ENCODE measurements around a stretch of chr14.

GRCh38 chr14:68659008-68659625 lies 133.8 kb downstream of the ZFP36L1 start:
- PRO-cap, result no peak

- PRO-cap, result no peak
Measured at GRCh38 chr14:68780494-68781658, 12.0 kb downstream of the ZFP36L1 start.

DNA sequence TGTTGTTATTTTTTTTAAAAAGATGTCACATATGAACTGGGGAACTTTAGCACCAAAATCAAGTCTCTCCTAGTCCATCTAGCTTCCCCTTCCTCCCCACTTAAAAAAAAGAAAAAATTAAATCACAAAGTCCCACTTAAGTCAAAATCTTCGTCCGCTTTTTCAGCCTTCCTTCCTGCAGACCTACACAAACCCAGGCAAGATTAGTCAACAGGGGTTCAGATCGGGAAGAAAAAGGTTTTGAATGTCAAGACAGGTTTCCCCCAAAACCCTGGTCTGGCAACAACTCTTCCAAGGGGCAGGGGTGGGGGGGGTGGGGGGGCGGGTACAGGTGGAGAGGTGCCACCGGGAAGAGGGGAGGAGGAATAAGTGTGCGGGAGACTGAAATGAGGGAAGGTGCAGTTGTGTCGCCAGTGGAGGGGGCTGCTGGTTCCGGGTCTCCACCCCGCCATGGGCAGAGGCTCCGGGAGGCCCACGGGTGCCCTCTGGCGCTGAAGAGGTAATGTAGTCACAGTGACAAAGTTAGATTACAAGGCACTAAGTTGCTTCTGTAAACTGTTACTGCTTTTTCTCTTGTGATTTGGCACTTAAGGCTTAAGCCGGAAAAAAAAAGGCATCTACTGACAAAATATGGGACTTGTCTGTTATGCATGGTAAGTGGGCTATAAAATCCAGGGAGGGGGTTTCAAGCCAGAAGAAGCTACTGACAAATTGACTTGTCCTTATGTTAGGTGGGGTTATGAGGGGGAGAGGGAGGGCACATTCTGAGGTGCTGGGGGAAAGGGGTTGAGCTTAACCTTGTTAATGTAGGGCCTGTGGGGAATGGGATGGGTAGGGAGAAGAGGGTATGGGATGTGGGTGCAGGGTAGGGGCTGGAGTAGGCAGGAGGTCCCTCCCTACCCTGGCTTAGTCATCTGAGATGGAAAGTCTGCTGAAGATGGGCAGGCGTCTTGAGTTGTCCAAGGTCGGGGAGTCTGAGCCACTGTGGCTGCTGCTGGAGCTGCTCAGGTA lies 3.9 kb downstream of the ZFP36L1 start:
- PRO-cap, result no peak

DNA sequence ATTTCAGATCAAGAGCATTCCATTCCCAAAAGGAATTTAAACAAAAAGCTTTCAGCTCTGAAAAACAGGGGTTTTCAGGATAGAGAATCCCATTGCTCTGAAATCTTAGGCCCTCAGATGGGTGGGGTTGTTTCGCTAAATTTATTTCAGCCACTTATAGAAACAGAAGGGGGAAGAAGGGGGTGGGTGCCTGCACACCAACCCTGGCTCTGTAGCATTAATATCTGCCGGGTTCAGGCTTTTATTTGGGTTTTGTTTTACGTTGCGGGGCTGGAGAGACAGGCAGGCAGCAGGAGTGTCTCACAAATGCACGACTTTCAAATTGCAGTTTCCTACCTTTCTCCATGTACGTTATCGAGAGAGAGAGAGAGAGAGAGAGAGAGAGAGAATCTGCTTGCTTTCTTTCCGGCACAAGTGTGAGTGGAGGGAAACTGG lies 12.6 kb upstream of the ZFP36L1 start:
- PRO-cap, result no peak

DNA sequence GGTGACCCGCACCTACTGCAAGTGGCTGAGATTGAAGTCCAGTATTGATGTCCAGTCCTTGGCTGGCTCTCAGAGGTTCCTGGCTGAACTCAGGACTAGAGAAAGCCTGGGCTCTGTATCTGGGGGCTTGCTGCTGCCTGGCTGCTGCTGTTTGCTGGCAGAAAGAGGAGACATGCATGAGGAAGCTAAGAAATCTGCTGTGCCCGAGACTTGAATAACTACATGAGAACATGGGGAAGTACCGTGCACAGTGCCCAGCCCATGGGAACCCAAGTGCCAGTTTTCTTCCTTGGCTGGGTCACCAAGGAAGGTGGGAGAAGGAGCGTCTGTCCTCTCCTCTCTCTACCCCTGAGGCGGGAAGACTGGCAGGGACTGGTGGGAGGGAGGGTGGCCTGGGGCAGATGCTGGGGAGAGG lies 13.6 kb upstream of the ZFP36L1 start:
- PRO-cap, result no peak

DNA sequence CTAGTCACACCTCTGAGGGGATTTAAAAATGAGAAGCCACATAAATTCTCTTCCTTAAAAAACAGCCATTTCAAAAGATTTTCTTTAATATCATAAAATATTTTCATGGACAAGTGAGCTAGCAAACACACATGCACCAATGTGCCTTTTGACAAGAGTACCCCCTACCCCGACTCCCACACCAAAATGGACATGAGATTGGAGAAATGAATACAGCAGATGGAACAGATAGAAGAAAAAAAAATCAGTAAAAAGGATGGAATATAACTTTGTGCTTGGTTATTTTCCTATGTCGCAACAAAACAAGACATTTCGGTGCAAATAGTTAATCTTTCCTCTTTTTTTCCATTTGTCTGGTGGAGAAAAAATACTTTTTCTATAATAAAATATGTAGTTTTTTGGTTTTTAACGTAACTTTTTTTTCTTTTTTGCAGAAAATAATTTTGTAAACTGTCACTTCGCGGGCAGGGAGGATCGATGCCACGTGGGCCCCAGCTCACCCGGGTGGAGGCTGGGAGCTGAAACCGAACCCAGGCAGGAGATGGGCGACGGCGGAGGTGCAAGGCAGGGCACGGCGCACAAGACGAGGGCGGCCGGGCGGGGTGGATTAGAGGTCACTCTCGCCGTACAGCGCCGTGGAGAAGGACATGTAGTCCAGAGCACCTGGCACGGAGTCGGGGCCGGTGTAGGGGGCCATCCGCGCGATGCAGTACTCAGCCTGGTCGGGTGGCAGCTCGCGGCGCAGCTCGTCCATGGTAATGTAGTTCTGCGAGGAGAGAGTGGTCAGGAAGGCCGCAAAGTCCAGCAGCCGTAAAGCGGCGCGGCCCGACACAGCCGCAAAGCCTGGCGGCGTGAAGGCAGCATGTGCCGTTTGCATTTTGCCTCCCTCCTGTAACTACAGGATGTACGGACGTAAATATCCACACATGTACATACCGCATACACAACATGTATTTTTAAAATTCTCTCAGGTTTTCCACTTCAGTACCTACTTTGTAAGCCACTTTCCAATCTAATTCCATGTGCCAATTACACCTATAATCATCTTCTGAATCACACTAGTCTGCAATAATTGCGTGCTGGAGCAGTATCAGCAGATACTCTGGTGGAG lies 81.7 kb upstream of the ZFP36L1 start:
- PRO-cap, result no peak

DNA sequence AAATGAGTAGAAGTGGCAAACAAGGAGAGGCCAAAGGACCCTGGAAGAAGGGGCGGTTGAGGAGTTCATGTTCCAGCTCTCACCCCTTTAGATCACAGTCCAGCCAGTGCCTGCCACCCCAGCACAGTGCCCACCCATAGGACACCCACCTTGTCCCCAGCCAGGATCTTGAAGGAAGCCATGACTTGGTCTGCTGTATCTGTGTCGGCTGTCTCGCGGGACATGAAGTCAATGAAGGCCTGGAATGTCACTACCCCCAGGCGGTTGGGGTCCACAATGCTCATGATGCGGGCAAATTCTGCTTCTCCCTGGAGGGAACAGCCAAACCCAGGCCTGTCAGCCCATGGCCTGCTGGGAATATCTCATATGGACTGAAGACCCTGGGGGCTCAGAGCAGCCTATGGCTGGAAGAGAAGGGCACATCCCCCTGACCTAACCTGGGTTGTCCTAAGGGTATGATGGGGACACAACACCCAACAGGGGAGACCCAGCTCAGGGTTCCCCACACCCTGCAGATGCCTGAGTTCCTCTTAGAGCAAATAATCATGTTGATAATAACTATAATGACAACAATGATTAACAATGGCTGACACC lies 84.2 kb upstream of the ZFP36L1 start:
- PRO-cap, result no peak

- PRO-cap, result no peak
Measured at GRCh38 chr14:68877861-68878758, 85.2 kb upstream of the ZFP36L1 start.

- PRO-cap, result no peak
Measured at GRCh38 chr14:68885777-68886151, 92.9 kb upstream of the ZFP36L1 start.

DNA sequence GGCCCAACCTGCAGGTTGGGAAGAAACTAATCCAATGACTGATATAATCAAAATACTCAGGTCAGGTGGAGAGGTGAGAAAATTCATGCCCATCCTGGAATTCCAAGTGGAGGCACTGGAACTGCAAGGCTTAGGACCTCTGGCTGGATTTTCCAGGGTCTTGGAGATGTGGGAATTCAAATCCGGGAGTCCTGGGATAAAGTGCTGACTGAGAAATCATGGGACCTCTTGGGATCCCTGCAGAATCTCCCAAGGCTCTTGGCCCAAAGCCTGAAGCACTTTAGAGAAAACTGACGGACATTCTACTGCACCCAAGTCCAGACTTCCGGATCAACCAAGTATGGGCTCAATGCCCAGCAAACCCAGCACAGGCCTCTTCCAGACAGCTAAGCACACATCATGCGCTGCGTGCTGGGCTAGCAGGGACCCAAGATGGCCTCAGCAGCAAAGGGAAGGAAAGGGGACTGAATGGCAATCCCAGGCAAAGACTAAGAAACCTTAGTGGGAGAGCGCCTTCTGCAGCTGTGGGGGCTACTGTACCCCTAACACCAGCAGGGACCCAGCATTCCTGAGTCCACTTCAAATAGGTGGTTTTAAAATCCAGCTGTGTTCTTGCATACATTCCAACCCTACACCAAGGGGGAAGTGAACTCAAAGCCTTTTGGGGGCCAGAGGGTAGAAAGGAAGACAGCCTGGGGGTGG lies 84.9 kb downstream of the ACTN1 start:
- PRO-cap, result no peak

- PRO-cap, result no peak
Measured at GRCh38 chr14:68942323-68943212, 36.5 kb downstream of the ACTN1 start.

DNA sequence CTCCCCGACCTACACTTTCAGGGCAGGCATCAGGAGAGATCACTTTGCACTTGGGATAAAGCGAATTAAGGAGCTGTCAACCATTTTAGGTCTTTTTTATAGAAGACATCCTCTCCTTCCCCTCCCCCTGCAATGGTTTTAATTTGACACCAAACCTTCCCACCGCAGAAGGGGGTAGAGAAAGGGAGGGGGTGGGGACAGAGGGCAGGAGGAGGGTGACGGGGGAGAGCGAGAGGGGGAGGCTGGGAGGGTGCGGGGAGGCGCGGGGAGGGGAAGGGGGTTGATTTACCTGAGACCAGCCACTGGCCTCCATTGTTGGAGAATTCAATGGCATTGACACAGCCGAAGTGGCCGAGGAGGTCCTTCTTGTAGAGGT lies 455 bp downstream of the DCAF5 start:
- PRO-cap, result bidirectional peak, plus-strand start at position 312 of the sequence, minus-strand start at position 329 of the sequence

GRCh38 chr14:69260769-69261646 lies 1.1 kb downstream of the GALNT16 start:
- PRO-cap, result bidirectional peak, plus-strand start at chr14:69260914, minus-strand start at chr14:69260884

DNA sequence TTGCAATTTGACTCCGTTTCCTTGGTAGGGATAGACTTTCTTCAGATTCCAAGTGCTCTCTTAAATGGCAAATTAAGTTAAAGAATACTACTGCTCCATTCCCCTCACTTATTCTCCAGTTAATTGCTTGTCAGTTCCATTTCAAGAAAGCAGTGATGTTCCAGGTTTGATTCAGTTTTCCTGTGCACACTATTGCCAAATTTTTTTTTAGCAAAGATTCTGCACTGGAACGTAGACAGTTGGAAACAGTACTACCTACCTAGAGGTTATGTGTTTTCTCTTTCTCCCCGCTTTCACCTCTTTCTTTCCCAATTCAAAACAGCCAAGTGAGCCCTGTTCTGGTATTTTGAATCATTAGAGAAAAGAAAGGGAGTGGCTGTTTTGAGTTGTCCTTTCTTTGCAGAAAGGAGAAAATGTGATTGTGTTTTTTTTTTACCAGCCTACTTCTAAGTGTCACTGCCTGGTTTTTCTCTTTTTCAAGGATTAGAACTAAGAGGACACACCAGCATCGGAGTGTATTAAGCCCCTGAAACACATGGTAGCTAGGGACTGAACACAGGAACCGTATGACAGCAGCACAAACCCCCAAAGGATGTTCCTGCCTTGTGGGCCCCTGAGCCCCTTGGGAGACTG lies 23.2 kb upstream of the PLEKHD1 start:
- PRO-cap, result no peak

DNA sequence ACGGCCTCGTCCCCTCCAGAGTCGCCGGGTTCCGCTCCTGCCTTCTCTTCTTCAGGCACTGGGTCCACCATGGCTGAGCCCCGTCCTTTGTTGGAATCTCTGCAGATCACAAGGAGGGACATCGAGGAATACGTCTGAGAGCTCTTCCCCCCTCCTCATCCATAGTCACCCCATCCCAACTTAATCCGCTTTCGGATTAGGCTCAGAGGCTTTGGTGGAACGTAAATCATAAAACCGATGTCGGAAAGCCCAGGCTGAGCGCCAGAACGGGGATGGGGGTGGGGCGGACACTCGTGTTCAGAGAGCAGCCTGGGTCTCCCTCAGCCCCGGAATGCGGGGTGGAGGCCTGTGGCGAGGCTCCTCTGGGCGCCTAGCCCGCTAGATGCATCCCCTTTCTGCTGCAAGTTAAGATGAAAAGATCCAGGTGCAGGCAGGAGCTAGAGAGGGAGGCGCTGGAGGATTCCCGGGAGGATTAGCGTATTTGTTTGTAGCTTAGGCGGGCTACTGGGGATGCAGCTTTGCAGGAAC lies 1.1 kb downstream of the CCDC177 start:
- PRO-cap, result bidirectional peak, plus-strand start outside the sequence, minus-strand start at position 412 of the sequence

DNA sequence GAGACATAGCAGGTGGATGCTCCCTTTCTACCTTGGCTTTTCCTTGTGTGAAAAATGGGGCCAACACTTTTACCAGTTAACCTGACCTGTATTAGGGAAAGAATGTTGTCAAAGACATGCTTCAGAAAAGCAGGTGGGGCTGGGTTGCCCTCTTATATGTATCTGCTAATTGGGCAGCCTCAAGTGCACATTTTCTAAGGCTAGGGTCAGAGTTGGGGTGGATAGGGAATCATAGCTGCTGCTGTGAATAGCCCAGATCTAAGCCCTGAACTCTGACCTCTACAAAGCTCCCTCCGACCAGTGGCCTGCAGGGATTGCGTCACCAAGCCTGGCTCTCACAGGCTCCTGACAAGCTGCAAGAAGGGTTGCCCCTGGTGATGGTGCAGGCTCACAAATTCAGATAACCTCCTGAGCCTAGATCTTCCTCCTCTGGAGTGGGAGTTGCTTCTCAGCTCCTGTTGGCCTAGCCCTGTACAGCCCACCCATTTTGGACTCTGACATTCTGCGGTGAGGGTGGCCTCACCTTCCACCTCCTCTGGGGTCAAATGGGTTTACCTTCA lies 5.2 kb upstream of the SUSD6 start:
- PRO-cap, result no peak

- PRO-cap, result no peak
Measured at GRCh38 chr14:69694816-69695352, 72.1 kb upstream of the SRSF5 start.

DNA sequence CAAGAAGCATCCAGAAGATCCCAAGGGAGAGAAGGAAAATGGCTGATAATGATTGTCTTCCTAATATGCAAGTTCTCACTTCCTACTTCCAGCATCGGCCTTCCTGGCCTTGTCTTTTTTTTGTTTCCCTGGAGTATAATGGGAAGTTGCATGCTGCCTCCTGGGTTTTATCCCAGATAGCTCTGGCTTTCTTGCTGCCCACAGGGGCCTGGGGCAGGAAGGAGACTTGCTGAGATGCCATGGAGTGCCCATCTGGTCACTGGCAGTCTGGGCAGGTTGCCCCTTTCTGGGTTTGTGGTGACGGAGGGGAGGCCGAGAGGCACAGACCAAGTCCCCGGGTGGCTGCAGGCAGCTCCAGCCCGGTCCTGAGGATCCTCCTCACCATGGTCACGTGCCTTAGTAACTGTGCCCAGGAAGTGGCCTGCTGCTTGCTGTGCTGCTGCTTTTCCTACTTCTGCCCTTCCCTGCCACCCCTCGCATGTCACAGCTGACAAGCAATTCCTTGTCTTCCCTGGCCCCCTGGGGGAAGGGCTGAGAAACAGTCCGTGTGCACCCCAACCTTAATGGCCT lies 55.1 kb upstream of the SRSF5 start:
- PRO-cap, result no peak

DNA sequence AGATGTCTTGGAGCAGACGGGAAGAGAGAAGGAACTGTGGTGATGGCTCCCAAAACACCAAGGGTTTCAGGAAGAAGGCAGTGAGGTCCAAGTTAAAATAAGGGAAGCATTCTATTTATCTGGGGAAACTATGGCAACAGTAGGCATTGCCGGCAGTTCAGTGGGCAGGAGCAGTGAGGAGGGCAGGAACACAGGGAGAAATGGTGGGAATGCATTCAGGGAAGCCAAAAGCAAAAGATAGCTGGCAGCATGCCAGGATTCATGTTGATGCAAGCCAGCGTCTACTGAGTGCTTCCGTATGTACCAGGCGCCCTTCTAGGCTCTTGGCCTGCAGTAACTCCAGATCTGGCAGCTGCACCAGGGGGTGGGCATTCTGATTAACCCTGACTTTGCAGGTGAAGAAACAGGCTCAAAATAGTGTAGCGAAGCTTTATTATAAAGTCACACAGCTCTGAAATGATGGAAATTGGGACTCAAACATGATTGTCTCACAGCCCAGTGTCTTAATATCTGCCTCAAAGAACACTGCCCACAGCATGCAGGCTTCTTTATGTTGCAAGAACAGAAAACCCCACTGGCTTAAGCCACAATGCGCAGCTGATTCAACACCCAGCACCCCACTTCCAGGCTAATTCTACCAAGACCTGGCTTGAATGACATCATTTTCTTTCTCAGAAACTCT lies 50.7 kb upstream of the SRSF5 start:
- PRO-cap, result no peak

GRCh38 chr14:69716734-69717264 lies 50.1 kb upstream of the SRSF5 start:
- PRO-cap, result no peak